Zone of skin (tissue), 1 donor: ENCODE results near the gene MTCL1.

DNA sequence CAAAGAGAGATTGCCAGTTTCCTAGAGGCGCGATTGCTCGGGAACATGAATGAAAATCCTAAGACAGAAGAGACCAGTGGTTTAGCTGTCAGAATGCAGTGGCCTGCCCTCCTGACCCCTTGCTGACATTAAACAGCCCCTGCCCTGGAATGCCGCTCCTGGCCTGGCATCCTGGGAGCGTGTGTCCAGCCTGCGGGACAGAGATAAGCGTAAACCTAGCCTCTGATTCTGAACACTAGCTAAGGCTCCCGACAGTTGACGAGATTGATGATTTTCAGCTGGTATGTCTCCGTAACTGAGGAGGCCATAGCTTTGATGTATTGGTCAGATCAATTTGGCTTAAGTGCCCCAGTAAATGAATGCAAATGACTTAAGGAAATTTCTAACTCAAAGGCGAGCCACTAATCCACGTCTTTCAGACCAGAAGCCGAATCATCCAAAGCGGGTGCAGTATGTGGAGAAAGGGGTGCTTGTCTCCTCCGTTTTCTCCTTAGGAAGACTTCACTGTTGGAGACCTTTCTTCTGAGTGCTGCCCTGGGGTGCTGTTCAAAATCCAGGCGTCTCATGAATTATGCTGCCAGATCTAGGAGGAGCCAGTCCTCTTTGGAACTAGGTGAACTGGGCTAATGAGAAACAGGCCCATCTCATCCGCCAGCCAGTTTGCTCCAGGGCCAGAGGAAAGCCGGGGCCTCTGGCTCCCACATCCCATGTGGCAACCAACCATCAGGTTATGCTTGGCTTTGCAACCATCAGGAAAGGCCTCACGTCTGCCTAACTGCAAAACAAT is 142.5 kb upstream of the L3MBTL4 start:
- RRBS: no CpG with 5 or more reads among the region's 19 CpGs

DNA sequence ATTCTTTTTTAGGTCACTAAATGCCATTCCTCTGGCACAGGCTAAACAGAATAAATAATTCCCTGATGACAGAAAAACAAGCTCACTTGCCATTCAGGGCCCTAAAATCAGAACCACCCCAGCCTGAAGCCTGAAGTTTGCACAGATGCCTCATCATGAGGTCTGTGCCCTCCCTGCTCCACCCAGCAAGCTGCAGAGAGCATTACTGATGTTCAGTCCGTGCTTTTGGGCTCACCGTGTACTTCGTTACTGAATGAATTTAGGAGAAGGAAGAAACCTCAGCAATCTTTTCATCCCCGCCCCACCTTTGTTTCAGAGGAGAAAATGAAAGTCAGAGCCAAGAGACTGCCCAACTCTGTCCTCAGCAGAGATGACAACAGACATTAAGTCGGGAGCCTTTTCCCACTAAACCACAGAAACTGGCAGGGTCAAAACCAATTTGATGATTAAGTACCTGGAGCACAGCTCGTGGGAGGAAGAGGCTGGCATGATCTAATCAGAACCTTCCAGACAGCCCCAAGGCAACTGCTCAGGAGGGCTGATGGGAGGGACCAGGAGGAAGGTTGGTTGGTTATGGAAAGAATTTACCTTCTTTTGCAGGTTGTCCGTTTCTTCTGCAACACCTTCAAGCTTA is 122.7 kb downstream of the LAMA1 start:
- RRBS: no CpG with 5 or more reads among the region's 7 CpGs

DNA sequence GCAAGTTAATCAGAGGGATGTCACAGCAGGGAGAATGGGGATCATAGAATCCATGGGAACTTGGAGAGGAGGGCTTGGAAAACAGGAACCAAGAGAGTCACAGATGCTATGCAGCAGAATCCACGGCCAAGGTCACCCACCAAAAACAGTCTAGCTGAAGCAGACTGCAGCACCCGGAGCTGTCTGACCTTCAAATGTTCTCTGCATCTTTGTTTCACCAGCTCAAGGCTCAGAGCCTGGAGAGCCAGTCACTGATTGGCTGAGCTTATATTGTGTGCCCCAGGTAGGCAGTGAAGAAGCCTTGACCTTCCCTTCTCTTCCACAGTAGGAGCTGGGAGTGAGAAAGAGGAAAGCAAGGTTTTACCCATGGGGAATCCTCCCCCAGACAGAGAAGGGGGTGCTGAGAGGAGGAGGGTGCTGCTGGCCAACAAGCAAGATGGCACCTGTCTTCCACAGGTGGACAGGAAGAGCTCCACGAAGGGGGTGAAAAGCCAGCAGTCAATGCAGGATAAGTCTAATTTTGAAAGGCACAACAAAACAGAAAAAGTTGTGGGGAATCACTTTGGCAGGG is 10.3 kb upstream of the LAMA1 start:
- RRBS: no CpG with 5 or more reads among the region's 3 CpGs

- RRBS: no CpG with 5 or more reads among the region's 4 CpGs
Observed at GRCh38 chr18:7290191-7290569, 59.3 kb downstream of the LRRC30 start.

DNA sequence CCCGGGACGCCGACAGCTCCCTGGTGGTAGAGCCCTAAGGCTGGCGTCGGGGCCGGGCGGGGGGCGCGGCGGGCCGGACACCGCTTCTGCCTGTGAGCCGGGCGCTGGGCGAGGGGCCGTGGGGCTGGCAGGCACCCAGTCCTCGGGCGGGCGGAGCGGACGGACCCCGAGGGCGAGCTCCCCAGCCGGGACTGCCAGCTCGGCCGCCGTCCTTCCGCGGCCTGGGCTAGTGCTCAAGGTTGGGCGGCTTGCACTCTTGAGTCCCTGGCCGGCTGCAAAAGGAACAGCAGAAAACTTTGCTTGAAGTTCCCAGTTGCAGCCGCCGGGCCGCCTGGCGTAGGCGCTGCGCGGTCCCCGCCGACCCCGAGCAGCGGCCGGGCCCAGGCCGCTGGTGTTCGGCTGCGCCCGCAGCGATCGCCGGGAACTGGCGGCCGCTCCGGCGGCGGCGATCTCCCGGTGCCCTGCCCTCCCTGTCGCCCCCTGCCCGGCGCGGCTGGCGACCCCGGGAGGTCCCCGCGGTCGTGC is 890 bp downstream of the PTPRM start:
- RRBS: 2% methylated on average over 45 of the region's 66 CpGs

DNA sequence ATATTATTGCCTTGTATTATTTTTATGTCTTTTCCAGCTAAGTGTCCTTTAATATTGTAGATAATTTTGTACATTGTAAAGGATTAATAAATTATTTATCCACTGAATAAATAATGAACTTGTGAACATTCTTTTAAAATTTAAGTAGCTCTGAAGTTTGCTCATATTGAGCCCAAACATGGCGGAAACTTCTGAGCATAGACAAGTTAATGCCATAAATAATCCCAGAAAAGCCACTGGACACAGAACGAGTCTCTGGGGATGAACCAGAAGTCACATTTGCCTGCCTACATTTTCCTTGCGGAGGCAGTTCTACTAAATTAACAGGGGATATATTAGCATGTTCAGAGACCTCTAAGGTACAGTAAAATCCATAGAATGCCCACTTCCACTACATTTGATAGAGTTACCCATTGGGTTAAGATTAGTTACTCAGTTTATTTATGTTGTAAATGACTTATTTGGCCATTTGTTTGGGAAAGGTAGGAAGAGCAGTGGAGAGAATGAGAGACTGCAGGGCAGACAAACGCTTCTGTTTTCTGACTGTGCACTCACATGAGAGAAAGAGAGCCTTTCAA is 68.5 kb downstream of the PTPRM start:
- RRBS: no CpG with 5 or more reads among the region's 4 CpGs

GRCh38 chr18:7712012-7713086 is 145.2 kb downstream of the PTPRM start:
- RRBS: no CpG with 5 or more reads among the region's 9 CpGs

DNA sequence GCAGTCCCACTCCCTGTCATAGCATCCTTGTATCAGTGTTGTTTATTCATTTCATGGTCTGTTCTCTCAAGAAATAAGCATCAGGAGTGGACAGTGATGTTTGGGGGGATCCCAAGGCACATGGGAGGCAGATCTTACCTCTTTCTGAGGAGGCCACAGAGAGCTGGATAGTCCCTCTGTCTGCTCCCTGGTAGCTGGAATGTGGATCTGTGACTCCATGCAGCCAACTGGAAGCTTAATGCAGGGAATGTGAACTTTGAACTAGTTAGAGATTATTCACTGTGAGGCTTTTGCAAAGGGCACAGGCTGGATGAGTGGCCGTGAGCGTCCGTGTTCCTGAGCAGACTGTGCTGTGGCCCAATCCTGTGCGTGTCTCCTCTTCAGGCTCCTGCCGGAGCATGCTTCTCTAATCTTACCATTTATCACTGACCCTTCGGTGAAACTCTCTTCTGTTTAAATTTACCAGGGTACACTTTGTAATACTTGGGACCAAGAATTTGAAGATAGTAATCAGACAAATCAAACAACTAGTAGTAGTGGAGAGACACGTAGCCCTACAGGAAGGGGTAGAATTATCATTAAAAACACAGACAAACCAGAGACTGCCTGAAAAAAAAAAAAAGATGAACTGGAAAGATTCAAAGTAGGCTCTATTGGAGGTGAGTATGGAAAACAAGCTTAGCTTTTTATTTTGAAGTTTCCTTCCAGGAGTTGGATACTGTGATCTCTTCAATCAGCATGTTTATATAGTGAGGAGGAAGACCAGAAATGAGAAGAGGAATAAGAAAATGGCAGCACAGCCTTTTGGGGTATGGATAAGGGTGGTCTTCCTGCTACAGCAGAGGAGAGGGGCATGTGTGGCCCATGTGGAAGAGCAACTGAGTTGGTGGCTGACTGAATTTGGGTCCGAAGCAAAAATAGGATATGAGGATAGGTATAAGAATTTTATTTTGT is 187.8 kb downstream of the PTPRM start:
- RRBS: no CpG with 5 or more reads among the region's 8 CpGs

DNA sequence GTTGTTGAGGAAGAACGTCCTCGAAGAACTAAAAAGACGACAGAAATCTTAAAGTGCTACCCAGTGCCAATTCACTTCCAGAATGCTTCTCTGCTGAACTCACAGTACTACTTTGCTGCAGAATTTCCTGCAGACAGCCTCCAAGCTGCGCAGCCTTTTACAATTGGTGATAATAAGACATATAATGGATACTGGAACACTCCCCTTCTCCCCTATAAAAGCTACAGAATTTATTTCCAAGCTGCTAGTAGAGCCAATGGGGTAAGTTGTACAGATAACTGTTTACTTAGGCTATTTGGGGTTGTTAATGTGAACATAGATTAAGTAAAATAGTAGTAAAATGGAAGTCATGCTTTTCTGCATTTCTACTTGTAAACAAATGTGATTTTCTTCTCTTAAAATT is 495.7 kb upstream of the RAB12 start:
- RRBS: no CpG with 5 or more reads among the region's 4 CpGs

- RRBS: no CpG with 5 or more reads among the region's 4 CpGs
Observed at GRCh38 chr18:8176450-8177094, 432.7 kb upstream of the RAB12 start.

DNA sequence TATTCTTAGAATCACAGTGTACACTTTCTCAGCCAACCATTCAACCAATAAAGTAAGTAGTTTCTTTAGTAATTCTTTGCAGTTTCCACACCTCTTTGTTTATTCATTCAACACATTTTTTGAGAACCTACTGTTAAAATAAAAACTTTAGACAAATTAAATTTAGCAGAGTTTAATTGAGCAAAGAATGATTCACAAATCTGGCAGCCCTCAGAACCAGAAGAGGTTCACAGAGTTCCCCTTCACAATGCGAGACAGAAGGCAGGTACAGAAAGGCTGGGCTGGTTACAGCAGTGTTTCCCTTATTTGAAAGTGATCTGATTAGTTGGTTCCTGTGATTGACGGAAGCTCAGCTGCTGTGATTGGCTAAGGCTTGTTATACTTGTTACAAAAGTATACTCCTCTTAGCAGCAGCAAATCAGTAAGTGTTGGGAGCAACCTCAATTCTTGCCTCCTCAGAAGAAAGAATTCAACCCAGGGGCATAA is 432.0 kb upstream of the RAB12 start:
- RRBS: no CpG with 5 or more reads among the region's 2 CpGs

DNA sequence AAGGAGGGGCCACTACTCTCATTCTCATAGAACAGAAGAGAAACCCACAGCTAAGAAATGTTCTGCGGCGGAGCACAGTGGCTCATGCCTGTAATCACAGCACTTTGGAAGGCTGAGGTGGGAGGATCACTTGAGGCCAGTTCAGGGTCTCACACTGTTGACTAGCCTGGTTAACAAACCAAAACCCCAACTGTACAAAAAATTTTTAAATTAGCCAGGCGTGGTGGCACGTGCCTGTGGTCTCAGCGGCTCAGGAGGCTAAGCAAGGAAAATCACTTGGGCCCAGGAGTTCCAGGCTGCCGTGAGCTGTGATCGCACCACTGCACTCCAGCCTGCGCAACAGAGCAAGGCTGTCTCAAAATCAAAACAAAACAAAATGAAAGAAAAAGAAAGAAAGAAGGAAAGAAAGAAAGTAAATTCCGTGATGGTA is 1.5 kb upstream of the RAB12 start:
- RRBS: no CpG with 5 or more reads among the region's 9 CpGs

DNA sequence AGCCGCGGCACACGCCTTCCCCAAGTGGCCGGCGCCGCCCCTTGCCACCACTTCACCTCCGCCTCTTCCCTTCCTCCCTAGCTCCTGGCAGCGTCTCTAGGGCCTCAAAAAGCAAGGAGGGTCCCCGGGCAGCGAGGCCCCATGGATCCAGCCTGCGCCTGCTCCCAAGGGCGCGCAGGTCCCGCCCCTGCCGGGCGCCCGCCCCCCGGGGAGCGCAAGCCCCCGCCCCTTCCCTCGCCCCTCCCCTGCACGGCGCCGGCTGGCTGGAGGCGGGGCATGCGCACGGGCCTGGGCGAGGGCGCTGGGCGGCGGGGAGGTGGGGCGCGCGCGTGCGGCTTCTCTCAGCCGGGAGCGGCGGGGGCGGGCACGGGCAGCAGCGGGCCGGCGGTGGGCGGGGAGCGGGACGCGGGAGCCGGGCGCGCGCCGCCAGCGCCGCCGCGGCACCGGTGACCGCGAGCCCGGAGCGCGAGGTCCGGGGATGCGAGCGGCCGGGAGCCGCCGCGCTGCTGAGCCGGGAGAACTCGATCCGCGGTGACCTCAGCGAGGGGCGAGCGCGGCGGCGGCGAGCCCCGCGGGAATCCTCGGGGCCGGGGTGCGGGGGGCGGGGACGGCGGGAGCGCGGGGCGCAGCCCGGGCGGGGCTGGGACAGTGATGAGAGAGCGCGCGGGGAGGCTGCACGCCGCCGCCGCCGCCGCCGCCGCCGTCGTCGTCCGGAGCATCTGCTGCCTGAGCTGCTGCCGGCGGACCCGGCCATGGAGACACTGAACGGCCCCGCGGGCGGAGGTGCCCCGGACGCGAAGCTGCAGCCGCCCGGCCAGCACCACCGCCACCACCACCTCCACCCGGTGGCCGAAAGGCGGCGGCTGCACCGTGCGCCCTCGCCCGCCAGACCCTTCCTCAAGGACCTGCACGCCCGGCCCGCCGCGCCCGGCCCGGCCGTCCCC is at the start of gene MTCL1:
TSS of gene MTCL1 (plus strand) at position 648 of the 944 bp plus-strand sequence.
- RRBS: 2% methylated on average over 74 of the region's 138 CpGs

GRCh38 chr18:8801060-8801699 is 95.8 kb downstream of the MTCL1 start:
- RRBS: no CpG with 5 or more reads among the region's 11 CpGs

DNA sequence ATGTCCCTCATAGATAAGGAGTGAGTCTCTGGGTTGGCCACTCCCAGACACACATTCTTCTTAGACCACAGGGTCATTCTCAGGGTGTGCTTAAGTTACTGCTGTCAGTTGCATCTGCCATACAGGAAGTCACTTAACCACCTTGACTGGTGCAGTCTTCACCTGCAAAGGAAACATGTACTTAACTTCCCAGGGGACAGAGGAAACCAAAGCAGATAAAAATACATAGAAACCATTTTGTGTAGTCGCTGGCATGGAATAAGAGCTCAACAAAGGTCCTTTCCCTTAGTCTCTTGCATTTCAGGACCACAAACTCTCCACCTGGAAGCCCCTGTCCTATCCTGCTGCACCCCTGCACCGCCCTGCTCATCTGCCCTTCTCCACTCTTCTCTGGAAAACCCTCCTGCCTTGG is 150.9 kb upstream of the NDUFV2 start:
- RRBS: no CpG with 5 or more reads among the region's 2 CpGs

- RRBS: no CpG with 5 or more reads among the region's 10 CpGs
Observed at GRCh38 chr18:8960674-8961403, 141.7 kb upstream of the NDUFV2 start.

- RRBS: no CpG with 5 or more reads among the region's 2 CpGs
Observed at GRCh38 chr18:9014094-9014603, 88.3 kb upstream of the NDUFV2 start.

- RRBS: no CpG with 5 or more reads among the region's 18 CpGs
Observed at GRCh38 chr18:9069344-9070217, 32.9 kb upstream of the NDUFV2 start.

DNA sequence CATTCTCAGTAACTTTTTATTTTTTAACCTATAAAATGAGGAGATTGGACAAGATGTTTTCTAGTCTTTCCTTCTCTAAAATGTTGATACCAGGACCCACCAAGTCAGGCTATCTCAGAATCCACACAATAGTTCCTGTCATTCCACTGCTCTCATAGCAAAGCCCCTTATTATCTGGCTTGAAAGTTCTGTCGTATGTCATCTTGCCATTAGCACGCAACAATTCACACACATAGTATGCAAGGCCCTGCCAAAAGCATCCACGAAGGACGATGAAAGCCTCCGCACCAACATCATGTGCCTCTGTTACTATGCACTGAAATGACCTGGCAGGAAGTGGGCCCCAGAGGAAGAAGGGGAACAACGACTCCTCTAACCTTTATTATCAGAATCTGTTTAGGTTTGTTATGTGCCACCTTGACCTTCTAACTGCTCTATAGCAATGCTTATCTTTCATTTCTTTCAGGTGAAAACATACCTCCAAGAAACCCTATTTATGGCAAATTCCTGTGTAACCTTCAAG is 7.3 kb upstream of the NDUFV2 start:
- RRBS: no CpG with 5 or more reads among the region's 6 CpGs